Breast (tissue), 4 donors: ENCODE measurements around a stretch of chr3.

GRCh38 chr3:156531367-156531647 is 23.6 kb downstream of the SSR3 start:
- PRO-cap, 3 experiments, result no peak in any of the 3 experiments
- RRBS, result no CpG with 5 or more reads among the region's 1 CpG

DNA sequence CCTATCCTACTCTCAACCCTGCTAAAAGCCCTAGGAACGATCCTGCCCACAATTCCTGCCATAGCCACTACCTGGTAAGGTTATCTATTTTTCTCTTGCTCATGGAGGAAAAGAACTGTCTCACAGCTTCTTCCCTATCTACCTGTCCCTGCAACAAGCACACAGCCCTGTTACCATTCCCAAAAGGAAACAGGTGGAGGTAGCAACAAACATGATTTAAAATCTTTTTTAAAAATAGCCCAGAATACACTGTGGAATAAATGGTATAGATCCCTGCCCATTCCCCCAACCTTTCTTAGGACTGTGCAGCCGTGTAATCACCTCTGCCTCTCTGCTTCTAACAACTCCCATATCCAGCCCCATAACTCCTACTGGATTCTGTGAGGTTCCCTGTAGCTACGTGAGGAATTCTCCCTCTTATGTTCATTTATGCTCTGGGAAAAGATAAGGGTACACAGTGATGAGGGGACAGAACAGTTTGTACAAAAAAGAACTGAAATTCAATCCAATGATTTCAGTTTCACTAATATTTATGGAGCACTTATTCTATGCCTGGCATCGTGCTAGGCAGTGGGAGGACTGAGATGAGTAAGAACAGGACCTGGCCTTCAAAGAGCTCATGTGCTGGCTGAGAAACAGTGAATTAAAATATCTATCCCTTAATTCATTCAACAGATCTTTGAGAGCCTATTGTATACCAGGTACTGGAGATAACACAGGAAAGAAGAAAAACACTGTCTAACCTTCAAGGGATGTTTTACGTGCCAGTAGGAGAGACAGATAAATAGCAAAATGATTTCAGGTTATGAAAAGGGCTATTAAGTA is 22.3 kb downstream of the SSR3 start:
- PRO-cap, 3 experiments, result no peak in any of the 3 experiments
- RRBS, result no CpG with 5 or more reads among the region's 5 CpGs

DNA sequence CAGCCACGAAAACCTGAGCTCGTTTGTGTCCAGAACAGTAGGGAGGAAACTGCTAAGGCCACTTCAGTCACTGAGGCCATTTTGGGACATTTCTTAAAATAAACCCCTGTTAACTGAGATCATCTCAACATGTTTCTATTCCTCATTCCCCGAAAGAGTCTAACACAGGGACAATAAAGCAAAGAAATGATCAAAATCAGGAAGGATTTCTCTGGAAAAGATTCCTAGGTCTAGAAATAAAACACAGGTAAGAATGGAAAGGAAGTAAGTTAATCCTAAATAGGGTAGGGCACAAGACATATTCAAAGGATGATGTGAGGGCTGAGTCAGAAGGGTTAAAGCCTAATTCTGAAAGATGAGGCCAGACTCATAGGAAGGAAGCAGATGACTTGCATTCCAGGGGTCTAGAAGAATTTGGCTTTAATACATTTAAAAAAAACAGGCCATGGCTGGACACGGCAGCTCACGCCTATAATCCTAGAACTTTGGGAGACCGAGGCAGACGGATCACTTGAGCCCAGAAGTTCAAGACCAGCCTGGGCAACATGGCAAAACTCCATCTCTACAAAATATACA is 3.3 kb downstream of the SSR3 start:
- PRO-cap, 3 experiments, result no peak in any of the 3 experiments
- RRBS, result no CpG with 5 or more reads among the region's 7 CpGs

DNA sequence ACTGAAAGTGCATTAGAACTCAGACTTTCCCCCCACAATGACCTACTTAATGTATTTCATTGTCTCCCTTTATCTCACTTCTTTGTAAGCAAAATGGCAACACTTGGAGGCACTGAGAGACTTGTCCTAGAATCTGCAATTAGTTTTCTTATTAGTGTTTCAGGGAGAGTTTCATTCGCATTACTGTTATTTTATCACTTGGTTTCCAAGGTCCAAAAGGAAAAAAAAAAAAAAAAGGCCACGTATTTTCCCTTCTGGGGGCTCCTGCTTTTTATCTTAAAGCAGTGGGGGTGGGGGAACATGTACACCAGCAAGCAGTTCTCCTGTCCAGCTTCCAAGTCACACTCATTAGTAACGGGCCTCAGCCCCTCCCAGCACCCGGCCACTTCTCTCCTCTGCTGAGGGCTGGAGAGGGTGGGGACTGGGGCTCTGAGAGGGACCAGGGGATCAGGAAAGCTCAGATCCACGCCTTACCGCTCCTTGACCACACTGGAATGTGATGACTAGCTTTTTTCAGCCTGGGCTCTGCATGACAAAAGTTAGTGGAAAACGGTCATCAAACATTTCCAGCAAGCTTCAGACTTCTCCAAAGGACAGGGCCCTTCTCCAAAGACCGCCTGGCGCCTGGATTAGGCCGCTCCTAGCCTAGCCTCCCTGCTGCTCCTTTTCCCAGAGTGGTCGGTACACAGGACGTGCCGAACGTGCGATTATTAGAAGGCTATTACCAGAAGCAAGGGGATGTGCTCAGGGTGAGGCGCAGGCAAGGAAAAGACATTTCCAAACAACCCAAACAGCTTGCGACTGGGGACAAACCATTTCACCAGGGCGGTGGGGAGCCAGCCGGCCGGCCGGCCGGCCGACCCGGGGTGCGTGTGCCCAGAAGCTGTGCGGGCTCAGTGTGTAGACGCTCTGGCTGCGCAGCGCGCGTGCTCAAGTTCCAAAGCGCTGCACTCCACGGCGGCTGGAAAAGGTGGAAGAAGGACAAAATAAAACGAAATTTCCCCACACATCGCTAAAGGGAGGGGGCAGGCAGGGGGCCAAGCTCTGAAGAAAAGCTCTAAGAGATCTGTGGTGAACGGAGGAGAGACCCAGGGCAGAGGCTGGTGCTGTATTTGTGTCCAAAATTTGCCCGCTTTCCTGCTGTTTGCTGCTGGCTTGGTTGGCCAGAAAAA is 50.9 kb upstream of the SSR3 start:
- PRO-cap, 3 experiments, result no peak in any of the 3 experiments
- RRBS, result no CpG with 5 or more reads among the region's 38 CpGs

DNA sequence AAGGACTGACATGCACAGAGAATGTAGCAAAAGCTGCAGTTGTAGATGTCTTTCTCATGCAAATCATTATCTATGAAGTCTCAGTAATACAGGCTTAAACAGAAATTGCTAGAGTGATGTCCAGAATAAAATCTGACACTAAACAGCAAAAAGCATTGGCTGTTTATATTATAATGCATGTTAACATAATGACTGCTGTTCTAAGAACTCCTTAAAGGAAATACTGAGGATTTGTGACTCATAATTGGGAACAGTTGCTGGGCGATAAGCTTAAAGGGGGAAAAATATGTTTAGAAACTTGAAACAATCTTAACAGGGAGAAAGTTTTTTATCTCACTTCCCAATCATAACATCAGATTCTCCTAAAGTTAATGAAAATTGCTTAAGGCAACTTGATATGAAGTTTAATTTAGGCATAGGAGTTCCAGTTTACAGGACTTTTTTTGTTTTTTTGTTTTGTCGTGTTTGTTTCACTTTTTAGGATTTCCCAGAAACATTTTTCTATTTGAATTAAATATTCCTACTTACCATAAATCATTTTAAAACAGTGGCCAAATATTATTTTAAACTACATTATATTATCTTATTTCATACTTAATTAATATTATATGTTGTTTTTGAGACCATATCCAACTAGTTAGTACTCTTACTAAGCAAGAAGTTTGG is 17.6 kb downstream of the TIPARP start:
- PRO-cap, 3 experiments, result no peak in any of the 3 experiments
- RRBS, result no CpG with 5 or more reads among the region's 2 CpGs

- PRO-cap, 3 experiments, result no peak in any of the 3 experiments
- RRBS, result no CpG with 5 or more reads among the region's 3 CpGs
Observed at GRCh38 chr3:156843362-156843885, 17.3 kb downstream of the LEKR1 start.

DNA sequence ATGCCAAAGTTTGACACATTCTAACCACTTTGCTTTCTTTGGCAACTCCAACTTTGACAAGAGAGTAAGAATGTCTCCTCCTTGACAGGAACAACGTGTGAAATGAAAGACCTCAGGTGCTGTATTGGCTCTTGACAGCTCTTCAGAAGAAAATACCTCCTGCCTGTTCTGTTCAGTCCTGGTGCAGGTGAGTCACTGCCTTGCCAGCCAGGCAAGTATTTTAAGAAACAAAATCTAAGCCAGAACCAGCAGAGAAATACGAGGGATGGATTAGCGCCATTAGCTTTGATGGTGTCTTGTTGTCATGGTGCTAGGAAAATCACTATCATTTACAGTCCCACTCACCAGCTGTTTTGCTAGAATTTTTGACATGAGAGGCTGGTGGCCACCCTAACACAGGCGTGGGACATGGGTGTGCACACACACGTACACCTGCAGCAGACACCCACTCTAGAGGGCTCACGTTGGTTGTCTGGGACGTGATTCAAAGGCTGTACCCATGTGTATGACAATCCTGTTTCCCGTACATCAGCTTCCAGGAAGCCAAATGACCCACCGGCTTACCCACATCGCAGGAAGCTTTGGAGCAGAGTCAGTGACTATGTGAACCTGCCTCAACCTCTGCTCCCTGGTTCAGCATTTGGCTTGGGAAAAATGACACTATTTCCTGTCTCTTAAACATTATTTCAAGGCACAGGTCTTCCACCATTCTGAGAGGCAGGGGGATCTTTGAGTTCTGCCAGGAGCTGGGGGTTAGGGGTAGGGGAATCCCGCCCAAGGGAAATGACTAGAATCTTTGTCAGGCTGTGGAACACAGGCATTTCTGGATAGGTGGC is 60.3 kb downstream of the CCNL1 start:
- PRO-cap, 3 experiments, result no peak in any of the 3 experiments
- RRBS, result no CpG with 5 or more reads among the region's 11 CpGs

- PRO-cap, 3 experiments, result no peak in any of the 3 experiments
- RRBS, result no CpG with 5 or more reads among the region's 1 CpG
Observed at GRCh38 chr3:157413793-157414089, 22.9 kb upstream of the PTX3 start.

- PRO-cap, 3 experiments, result no peak in any of the 3 experiments
- RRBS, result no CpG with 5 or more reads among the region's 6 CpGs
Observed at GRCh38 chr3:158633124-158633412, 11.3 kb upstream of the GFM1 start.

- PRO-cap, 3 experiments, result no peak in any of the 3 experiments
- RRBS, result no CpG with 5 or more reads among the region's 16 CpGs
Observed at GRCh38 chr3:158634368-158634750, 10.0 kb upstream of the GFM1 start.

DNA sequence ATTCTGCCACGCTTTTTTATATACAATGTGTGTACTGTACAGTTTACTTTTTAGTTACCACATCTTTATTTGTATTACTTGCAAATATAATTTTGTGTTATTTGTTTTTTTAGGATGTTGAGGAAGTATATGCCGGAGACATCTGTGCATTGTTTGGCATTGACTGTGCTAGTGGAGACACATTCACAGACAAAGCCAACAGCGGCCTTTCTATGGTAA is 11.8 kb downstream of the LXN start:
- PRO-cap, 3 experiments, result no peak in any of the 3 experiments
- RRBS, result no CpG with 5 or more reads among the region's 3 CpGs

- PRO-cap, 3 experiments, result no peak in any of the 3 experiments
- RRBS, result no CpG with 5 or more reads among the region's 4 CpGs
Observed at GRCh38 chr3:158698898-158699352, 26.5 kb upstream of the LXN start.

GRCh38 chr3:158709547-158710303 is 22.5 kb downstream of the RARRES1 start:
- PRO-cap, 3 experiments, result no peak in any of the 3 experiments
- RRBS, result no CpG with 5 or more reads among the region's 7 CpGs

DNA sequence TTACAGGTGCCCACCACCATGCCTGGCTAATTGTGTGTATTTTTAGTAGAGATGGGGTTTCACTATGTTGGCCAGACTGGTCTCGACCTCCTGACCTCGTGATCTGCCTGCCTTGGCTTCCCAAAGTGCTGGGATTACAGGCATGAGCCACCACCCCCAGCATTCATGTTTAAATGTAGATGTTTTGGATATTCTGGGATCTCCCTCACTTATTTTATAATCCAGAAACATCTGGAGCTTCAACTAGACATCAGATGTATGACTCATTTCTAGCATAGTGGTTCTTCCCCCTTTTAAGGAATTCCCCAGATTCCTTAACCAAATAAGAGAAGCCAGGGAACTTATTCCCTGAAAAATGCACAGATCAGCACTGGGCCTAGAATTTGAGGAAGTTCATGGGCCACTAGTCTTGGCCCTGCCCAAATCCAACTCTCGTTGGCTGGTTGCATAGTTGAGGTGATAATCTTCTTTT is 20.5 kb downstream of the RARRES1 start:
- PRO-cap, 3 experiments, result no peak in any of the 3 experiments
- RRBS, result no CpG with 5 or more reads among the region's 3 CpGs

DNA sequence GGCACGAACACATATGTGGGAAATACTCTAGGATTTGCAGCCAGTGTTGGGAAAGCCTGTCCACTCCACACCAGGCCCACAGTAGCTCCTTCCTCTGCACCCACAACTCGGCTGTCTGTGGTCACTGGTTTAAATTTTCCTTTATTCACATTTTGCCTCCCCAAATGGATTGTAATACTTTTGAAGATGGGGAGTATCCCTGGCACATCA is 33.3 kb upstream of the MFSD1 start:
- PRO-cap, 3 experiments, result no peak in any of the 3 experiments
- RRBS, result no CpG with 5 or more reads among the region's 2 CpGs

DNA sequence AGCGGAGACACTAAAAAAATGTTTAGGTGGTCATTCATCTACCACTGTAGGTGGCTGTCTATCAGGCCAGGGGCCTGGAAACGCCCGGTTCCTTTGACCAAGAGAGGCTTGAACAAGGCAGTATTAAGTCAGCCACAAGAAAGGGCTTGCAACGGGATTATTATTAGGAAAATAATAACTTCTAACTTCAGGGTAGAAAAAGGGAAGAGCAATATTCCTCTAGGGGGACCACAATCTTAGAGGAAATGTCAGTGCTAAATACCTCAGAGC is 113.4 kb downstream of the MFSD1 start:
- PRO-cap, 3 experiments, result no peak in any of the 3 experiments
- RRBS, result no CpG with 5 or more reads among the region's 4 CpGs

GRCh38 chr3:159627801-159628056 is 354.7 kb downstream of the IQCJ-SCHIP1 start:
- PRO-cap, 3 experiments, result no peak in any of the 3 experiments
- RRBS, result no CpG with 5 or more reads among the region's 2 CpGs

DNA sequence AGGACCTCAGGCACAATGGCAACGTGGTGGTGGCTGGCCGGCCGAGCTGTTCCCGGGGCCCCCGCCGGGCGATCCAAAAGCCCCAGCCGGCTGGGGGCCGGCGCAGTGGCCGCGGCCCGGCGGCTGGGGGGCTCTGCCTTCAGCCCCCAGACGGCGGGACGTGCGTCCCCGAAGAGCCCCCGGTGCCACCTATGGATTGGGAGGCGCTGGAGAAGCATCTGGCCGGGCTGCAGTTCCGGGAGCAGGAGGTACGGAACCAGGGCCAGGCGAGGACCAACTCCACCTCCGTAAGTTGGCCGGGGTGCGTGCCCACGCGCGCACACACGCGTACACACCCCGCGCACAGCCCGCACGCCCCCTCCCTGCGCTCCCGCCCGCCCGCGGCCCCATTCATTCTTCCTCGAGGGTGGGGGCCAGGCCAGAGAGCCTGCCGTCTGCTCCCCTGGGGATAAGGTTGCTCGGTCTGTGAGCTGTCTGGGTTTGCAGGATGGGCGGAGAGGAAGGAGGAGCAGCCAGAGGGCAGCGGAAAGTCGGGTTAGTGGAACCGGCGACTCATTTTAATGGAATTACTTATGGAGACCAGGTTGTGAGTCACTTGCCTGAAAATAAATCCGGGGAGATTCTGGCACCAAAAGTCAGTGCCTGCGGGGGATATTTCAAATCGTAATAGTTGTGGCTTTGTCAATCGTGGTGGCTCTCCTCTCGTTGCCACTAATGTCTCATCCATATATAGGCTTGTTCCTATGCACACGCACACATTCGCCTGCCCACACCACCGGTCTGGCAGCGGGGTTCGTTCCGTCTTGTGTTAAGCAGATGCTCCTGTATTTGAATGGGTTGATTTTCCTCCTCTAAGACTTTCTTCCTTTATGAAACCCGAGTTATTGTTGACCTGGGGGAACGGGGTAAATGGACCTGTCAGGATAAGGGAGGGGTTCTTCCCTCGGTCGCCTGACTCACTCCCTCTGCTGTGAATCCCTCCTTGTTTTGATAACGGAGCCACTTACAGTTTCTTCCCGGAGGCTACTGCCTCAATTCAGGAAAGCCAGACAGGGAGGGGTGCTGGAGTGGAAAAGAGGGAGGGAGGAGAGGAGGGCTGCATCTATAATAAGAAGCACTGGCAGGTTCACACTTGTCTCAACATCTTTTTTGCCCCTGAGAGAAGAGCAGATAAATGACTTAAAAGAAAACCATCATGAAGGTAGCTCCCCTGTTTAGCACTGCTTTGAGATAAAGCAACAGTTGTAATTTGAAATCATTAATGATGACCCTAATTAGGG is 459.9 kb upstream of the C3orf80 start:
- PRO-cap, 3 experiments, result peak in 3 of 3 experiments; most common plus-strand start position 477 of the sequence (in 2); most common minus-strand start position 250 of the sequence (in 2)
- RRBS, result 3% methylated on average over 19 of the region's 67 CpGs

DNA sequence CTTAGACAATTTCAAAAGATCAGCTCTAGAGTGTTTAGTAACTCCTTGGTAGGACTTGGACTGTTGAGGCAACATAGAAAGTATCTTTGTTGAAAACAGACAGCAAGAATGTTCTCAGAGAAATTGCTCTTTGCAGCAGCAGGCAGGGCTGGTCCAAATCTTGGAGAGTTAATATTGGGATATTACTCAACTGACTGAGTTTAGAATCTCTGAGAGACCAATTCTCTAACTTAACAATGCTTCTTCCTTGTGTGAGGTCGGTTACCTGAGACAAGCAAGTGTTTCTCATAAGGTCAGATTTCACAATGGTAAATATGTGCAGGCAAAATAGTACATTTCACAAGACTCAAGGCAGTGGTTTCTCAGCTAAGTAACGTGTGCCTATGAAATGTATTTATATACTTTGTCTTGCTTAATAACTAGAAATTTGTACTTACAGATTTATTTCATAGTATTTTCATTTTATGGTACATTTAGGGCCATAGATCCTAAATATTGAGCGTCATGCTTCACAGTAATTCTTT is 384.3 kb upstream of the C3orf80 start:
- PRO-cap, 3 experiments, result no peak in any of the 3 experiments
- RRBS, result no CpG with 5 or more reads among the region's 3 CpGs

- PRO-cap, 3 experiments, result no peak in any of the 3 experiments
- RRBS, result 4% methylated on average over 10 of the region's 41 CpGs
Observed at GRCh38 chr3:160226386-160226976, 1.3 kb downstream of the C3orf80 start.